Aortic smooth muscle cell (primary cell): ENCODE results near the genes ETV7 and CDKN1A.

GRCh38 chr6:36339026-36339483 is 2.4 kb upstream of the BNIP5 start:
- RRBS = no CpG with 5 or more reads among the region's 10 CpGs

DNA sequence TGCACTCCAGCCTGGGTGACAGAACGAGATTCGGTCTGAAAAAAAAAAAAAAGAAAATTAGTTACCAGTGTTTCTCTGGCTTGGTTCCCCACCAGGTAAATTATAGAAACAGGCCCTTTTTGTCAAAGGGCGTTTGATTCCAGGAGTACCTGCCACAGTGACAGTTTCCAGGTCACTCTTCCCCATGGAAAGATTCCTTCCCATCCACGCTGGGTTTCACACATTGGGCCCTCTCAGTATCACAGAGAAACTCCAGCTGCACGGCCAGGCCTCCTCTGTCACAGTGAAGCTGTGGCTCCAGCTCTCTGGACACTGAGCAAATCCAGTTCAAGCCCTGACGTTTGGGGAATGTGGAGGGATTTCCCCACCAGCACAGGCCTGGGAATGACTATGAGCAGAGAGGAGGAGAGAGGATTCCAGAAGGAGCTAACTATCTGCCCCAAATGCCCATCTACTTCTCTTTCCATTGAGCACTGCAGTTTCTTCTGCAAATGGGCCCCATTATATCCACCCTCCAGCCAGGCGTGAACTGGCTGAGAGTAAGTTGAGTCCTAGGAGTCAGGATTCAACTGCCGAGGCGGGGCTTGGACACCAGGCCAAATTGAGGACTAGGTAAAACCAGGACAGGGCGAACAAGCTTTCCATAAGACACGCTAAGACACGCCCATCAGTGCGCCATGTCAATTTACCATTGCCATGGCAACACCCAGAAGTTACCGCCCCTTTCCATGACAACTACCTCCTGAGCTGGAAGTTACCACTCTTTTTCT is 9.0 kb upstream of the BNIP5 start:
- RRBS = no CpG with 5 or more reads among the region's 14 CpGs

DNA sequence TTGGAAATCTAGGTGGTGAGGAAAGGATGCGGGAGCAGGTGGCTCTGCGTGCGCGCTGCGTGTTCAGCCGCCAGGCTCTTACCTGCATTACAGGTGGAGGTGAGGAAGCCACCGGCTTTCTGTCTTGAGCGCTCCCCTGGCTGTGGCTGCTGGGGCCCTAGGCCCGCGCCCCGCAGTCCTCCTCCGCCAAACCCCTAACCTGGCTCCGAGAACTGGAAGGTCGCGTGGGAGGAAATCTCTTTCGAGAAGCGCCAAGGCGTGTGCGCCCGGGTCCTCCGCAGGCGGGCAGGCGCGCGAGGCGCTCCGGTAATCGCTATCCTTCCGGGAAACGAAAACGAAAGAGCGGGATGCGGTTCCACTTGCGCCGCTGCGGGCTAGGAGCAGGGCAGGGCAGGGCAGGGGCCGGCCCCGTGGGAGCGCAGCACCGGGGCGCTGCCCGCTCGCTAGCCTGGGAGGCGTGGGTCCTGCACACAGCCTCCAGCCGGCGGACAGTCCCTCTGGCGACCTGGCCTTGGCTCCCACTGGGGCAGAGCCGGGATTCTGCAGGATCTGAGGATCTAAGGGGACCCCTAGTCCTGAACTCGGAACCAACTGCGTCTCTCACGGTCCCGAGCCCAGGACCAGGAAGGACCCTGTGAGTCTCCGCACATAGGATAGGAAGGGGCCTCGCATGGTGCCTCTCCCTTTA is at the start of gene ETV7:
ETV7 (minus strand) TSS at position 216 of the 688 bp plus-strand sequence.
- RRBS = 4% methylated on average over 24 of the region's 54 CpGs

DNA sequence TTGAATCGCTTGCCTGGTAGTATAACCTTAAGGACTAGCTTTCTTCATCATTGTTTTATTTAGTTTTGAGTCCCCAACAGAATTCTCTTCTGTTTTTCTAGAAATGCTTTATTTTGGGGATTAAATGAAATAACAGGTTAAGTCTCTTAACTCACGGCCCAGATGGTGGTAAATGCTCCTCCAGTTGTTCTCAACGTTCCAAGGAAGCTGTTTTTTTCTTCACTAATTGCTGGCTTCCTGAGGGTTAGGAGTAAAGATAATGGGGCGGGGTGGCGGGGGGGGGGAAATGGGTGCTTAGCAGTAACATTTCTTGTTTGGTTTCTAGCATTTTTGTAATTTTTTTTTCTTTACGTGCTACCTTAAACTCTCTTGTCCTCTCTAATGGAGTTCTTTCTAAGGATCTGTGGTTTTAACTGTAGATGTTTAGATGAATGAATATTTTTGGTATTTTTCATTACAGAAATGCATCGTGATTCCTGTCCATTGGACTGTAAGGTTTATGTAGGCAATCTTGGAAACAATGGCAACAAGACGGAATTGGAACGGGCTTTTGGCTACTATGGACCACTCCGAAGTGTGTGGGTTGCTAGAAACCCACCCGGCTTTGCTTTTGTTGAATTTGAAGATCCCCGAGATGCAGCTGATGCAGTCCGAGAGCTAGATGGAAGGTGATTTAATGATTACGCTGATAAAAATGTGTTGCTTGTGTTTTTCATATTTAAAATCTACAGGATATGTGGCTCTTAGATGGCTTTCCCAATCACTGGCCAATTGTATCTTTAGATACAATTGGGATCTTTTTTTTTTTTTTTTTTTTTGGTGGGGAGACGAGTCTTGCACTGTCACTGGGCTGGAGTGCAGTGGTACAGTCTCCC is 2.4 kb downstream of the SRSF3 start:
- RRBS = no CpG with 5 or more reads among the region's 15 CpGs

DNA sequence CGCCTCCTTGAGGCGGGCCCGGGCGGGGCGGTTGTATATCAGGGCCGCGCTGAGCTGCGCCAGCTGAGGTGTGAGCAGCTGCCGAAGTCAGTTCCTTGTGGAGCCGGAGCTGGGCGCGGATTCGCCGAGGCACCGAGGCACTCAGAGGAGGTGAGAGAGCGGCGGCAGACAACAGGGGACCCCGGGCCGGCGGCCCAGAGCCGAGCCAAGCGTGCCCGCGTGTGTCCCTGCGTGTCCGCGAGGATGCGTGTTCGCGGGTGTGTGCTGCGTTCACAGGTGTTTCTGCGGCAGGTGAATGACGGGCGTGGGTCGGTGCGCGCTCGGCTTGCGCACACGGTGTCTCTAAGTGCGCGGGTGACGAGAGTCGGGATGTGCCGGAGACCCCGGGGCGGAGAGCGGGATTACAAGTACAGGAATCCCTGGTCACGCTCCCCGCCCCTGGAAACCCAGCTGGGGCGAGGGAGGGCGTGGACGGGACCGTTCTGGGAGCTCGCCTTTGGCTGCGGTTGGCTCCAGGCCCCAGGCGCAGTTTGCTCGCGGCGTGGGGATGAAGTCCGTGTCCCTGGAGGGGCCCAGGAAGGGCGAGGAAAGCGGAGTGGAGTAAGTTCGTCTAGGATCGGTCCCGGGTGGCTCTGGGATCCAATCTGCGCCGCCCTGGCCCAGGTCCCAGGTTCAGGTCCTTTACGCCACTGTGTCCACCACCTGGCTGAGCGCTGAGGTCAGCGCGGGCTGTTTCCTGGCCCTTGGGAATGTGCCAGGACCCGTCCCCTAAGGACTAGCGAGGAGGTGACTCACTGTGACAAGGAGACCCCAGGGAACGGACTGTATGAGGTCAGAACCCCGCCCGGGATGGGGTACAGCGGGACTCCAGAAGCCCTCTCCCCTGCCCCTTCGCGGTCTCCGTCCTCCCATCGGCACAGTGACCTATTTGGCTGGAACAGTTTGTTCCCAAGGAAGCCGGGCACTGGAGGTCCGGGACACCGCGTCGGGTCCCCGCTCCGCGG is at the start of gene CDKN1A:
CDKN1A (plus strand) TSS at position 66 of the 1,004 bp plus-strand sequence.
- RRBS = under 1% methylated on average over 27 of the region's 90 CpGs

DNA sequence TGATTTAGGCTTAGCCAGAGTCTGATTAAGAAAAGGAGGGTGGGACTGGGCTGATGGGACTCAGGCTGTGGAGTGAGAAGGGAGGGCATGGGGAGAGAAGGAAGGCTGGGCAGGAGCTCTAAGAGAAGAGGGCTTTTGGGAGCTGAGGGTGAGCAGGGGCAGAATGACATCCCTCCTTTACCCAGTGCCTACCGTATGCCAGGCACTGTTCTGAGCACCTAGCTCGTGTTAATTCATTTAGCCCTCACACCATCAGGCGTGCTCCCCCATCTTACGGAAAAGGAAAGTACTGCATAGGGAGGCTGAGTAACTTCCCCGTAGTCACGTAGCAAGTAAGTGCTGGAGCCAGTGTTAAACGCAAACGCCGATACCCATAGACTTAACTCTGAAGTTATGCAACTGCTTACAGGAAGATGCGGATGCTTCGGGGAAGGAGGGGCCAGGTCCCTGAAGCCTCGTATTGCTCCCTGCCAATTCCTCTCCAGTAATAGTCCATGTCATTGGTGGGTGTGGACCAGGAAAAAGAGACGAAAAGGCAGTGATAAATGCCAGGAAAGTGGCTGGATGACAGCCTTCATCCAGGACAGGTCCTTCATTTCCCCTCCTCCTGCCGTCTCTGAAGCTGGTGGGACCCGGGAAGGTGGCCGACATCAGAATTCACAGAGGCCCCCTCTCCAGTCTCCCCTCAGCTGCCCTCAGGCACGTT is 37.5 kb downstream of the RAB44 start:
- RRBS = no CpG with 5 or more reads among the region's 17 CpGs

- RRBS = no CpG with 5 or more reads among the region's 6 CpGs
Observed at GRCh38 chr6:36786039-36786533, 53.2 kb downstream of the CPNE5 start.

DNA sequence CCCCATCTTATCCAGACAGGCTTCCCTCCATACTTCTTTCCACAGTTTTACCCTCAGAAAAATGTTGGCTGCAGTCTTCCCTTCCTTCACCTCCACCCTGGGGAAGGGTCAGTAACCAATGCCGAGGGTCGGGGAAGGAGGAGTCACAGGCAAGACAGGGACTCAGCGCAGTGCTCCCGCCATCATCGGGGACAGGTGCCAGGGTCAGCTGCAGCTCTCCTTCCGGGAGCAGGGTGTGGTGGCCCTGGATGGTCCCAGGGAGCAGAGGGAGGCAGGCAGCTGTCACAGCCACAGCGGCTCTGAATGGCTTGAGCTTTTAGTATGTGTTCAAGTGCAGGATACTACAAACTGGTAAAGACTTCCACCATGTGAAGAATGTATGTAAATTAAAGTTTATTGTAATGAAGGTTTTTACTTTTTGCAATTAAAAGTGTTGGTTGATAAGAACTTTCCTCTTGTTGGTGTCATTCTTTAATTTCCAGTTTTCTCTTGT is 26.0 kb upstream of the PI16 start:
- RRBS = no CpG with 5 or more reads among the region's 7 CpGs

DNA sequence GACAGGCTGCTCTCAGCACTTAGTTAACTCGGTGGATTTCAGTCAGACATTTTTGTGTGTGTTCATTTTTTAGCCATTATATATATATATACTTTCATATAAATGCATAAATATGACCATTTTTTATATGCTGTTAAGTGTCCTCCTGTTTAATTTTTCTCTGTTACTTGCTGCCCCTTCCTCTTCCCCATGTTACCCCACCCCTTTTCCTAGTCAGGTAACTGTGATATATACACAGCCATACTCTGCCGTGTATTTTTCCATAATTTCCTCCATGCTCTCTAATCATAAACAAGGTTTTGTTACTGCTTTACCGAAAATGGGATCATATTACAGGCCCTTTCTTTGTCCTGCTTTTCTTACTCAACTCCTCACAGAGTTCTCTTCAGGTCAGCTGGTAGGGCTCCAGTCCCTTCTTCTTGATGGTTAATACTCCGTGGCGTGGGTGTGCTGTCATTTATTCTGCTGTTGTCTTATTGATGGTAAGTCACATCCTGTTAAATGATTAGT is 25.1 kb upstream of the PI16 start:
- RRBS = no CpG with 5 or more reads among the region's 5 CpGs

DNA sequence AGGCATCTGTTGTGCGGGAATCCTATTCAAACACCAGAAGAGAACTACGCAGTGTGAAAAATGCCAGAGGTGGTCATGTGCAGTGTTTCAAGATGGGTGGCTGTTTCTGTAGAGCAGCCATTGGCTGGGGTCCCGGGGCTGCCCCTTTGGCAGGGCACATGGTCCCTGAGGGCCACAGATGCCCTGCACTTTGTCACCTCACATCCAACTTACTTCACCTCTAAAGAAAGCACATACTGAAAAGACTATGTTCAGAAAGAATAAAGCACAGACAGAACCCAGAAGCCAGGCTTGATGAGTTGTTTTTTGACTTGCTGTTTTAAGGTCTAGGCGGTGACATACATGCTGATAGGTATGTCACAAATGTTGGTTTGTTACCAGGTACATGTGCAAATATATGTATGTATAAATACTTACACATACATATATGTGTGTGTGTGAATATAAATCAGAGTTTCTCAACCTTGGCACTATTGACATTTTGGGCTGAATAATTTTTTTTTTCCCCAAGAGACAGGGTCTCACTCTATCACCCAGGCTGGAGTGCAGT is 12.2 kb downstream of the MTCH1 start:
- RRBS = no CpG with 5 or more reads among the region's 4 CpGs

- RRBS = no CpG with 5 or more reads among the region's 8 CpGs
Observed at GRCh38 chr6:36974953-36975513, 11.0 kb downstream of the MTCH1 start.

GRCh38 chr6:36997759-36999102 is 7.2 kb upstream of the FGD2 start:
- RRBS = 44% methylated on average over 7 of the region's 29 CpGs

GRCh38 chr6:37191768-37192441 is 22.0 kb downstream of the PIM1 start:
- RRBS = no CpG with 5 or more reads among the region's 10 CpGs

DNA sequence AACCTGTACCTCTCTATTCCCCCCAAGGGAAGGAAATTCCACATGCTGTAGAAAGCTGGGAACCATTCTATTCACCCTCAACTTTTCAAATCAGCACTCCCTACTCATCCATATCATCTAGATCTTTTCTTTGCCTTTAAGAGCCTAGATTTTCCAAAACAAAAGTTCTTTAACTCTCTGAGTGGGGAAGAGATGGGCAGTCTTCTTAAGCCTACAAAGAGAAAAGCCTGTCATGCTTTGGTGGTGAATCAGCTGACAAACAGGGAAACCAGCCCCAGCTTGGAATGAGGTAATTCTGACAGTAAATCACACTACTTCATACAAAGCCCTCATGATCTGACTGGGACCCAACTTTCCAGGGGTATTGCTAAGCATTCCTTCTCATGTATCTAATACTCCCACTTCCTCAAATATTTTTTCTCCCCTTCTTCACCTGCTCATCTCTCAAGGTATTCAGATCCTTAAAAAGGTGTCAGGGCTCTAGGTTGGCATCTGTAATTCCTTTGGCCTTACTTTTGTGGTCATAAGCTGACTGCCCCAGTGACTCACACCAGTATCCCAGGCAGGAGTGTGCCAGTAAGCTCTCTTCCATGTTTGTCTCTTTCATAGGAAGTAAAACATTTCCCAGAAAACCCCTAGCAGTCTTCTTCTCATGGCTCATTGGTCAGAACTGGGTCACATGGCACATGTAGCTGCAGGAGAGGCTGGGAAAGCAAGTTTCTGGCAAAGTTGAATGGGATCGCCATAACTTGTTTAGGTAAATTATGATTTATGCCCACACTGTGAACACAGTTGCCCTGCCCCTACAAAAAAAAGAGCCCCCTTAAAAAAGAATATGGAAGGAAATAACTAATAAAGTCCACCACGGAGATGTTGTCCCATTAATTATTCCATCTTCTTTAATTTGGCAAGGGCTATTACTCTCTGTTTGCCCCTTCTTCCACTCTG is 15.0 kb upstream of the TBC1D22B start:
- RRBS = no CpG with 5 or more reads among the region's 2 CpGs

DNA sequence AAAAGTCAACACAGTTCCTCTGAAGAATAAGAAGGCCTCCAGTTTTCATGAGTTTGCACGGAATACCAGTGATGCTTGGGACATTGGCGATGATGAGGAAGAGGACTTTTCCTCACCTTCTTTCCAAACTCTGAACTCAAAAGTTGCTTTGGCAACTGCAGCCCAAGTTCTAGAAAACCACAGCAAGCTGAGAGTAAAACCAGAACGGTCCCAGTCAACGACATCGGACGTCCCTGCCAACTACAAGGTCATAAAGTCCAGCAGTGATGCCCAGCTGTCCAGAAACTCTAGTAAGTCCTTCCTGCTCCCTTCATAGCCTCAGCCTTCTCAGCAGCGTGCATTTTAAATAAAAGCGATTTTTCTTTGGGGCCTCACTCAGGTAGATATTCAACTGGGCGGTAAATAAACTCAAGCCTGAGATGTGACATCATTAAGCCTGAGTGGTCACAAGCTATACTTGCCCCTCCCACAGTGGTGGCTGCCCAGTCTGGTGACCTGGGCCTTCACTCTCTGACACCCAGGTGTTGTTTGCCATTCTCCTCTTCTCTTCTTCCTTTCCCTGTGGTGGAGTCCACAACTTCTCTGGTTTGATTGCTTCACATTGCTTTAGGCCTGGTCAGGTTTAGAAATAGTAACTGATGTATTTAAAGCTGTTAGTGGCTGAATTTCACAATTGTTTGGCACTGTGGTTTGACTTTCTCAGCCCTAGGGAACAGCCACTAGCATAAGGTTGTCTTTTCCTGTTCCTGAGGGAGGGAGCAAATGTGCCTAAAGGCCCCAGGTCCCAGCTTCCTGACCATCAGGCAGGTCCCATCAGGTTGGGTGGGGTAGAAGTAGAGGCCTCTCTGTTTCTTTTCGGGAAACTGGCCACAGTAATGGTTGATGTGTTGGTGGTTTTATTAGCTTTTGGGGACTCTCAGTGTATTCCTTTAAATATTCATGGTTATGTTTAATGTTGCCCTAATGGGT is 21.7 kb upstream of the TMEM217 start:
- RRBS = no CpG with 5 or more reads among the region's 10 CpGs

GRCh38 chr6:37308506-37308833 is 45.3 kb upstream of the RNF8 start:
- RRBS = no CpG with 5 or more reads among the region's 2 CpGs

DNA sequence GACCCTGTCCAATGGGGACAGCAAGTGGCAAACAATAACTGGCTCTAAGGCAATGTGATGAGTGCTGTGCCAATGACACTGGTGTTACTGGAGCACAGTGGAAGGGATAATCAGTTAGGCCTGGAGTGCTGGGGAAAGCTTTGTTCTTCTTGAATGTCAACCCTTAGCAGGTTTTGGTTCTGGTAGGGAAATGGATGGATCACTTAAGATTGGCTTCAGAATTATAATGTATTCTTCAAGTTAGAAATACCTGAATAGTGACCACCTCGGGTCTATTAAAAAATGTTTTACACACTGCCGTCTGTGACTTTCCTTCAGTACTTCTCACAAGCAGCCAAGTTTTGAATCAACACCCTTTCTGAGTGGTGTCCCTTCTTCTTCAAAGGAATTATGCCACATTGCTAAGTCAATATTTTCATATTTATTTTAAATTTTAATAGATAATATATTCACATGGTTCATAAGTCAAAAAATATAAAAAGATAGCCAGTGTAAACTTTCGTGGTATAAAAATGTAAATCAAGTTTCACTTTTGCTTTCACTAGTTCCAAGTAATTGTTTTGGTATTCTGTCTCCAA is 9.6 kb downstream of the CMTR1 start:
- RRBS = no CpG with 5 or more reads among the region's 3 CpGs

DNA sequence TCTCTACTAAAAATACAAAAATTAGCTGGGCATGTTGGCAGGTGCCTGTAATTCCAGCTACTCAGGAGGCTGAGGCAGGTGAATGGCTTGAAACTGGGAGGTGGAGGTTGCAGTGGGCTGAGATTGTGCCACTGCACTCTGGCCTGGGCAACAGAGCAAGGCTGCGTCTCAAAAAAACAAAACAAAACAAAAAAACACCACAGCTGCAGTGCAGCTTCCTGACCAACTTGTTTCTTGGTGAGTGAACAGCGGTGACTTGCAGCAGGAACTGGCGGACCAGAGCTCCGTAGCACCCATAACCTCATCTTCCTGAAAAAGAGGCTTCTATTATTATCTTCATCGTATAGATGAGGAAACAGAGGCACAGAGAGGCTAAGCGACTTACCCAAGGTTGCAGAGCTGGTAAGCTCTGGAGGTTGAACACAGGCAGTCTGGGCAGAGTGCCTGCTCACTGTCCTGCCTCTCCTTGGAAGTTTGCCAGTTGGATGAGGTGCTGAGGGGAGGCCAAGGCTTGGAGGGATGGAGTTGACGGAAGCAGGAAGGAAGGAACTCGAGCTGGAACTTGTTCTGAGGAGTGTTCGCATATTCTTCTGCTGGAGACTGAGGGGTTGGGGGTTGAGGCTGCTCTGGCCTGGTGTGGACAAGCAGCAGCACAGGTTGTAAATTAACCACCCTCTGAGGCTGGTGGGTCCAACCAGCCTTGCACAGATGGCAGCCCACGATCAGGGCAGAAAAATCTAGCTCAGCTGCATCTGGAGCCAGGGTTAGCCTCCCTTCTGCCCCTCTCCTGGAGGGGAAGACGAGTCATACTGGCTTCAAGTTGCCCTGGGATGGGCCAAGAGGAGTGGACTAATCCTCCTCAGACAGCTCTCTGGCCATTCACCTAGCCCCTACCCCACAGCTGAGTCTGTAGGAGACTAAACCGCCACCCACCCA is 48.0 kb upstream of the CCDC167 start:
- RRBS = no CpG with 5 or more reads among the region's 12 CpGs

DNA sequence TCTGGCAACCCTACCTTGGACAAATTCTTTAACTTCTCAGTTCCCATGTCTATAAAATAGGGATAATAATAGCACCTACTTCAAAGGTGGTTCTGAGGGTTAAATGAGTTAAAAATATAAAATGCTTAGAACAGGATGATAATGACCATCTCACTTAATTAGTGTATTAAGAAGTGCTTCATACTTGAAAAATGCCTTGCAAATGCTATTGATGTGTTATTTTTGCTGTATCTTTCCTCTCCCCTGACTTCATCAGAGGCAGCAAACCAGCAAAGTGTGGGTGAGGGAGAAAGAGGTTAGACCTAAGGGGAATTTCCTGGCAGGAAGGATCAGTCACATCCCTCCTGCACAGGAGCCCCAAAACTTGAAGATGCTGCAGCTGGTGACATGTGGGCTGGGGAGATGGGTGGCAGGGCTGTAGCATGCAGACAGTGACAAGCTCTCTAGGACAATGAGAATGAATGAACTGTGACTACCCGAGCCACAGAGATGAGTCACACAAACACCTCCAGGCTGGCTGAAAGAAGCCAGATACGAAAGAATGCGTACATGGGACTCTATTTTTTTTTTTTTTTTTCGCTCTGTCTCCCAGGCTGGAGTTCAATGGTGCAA is 53.8 kb upstream of the CCDC167 start:
- RRBS = no CpG with 5 or more reads among the region's 4 CpGs

DNA sequence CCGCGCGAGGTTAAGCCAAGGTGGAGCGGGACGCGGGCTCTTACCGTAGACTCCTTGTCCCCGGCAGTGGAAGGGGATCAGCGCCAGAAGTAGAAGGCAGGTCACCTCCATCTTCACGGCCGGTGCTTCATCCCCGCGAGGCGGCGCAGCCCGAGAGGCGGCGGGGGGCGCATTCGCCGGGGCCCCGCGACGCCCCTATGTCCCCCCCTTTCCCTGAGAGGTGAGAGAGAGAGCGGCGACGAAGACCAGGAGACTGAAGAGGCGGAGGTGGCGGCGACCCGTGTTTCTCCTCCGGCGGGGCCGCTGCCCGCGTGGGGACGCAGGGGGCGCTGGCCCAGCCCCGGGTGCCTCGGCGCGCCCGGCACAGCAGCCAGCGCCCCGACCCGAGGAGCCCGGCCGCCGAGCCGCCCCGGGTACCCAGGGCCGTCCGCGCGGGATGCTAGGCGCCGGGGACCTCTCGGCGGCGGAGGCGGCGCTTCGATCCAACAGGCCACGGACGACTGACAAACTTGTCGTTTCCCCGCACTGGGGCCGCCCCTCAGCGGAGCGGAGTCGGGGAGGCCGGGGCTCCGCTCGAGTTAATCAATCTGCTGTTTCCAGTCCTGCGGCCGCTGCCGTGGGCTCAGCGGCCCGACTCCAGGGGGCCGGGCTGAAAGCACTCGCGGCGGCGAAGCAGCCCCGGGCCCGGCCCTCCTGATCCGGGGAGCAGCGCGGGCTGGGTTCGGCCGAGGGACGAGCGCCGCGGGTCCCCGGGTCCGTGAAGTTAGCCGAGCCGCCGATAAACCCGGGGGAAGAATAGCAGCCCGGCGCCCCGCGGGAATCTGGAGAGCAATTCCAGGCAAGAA is 760 bp downstream of the MDGA1 start:
- RRBS = 2% methylated on average over 70 of the region's 105 CpGs